Karpas-422 (cell line): ENCODE data around the genes TAF4, CABLES2 and RBBP8NL.

DNA sequence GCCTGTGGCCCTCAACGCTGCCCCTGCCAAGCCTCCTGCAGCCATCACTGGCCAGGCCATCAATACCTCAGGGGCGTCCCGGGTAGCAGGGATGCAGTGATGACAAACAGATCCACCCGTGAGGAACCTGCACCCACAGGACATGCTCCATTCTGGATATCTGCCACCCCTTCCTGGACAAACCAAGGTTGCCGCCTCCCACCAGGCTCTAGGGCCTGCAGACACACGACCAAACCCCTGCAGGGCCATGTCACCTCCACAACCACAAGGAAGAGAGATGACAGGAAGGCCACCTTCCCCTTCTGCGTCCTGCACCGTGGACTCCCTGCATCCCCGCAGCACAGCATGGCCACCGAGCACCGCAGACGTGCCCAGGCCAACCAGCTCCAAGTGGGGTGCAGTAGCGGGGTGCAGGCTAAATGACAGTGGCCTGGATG is 13.9 kb downstream of the TAF4 start:
- PRO-cap: no peak
- RAMPAGE, long total RNA: no peak

- PRO-cap: bidirectional peak, plus-strand start at chr20:62066054, minus-strand start at chr20:62065821
- RAMPAGE, long total RNA: no peak
Observed at GRCh38 chr20:62065478-62065994, at the start of gene TAF4. Gene TAF4 (minus strand): TSS chr20:62065881.

- PRO-cap: no peak
- RAMPAGE, long total RNA: no peak
Observed at GRCh38 chr20:62066847-62067700, 1.4 kb upstream of the TAF4 start.

DNA sequence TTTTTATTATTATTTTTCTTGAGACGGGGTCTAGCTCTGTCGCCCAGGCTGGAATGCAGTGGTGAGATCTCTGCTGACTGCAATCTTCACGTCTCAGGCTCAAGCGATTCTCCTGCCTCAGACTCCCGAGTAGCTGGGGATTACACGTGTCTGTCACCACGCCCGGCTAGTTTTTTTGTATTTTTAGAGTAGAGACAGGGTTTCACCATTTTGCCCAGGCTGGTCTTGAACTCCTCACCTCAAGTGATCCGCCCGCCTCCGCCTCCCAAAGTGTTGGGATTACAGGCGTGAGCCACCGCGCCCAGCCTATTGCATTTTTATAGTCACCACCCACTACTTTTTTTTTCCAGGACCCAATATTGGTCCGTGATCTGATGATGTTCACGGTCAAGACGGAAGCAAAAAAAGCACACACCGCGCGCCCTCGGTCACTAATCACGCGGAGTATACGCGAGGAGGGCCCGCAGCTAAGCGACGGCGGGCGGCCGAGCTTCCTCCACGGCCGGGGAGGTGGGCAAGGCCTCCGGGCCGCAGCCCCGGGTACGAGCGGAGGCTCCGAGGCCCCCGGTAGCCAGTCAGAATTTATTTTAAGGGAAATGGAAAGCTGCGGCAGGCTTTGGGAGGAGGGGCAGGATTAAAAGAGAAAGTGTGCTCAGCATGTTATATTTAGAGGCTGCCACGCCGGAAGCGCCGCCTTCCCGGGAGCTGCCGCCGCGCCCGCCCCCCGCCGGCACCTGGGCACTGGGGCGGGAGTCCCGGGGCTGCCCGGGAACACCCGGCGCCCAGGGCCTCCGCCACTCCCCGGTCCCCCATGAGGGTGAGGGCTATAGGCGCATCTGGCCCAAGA is 930 bp upstream of the LSM14B start:
- PRO-cap: no peak
- RAMPAGE, long total RNA: no peak

DNA sequence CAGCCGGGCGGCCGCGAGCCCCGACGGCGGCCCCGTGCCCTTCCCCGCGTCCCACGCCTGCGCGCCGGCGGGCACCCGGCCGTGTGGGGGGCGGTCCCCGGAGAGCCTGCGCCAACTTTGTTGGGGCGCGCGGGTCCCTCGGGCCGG is 302 bp downstream of the SS18L1 start:
- PRO-cap: no peak
- RAMPAGE, long total RNA: no peak

DNA sequence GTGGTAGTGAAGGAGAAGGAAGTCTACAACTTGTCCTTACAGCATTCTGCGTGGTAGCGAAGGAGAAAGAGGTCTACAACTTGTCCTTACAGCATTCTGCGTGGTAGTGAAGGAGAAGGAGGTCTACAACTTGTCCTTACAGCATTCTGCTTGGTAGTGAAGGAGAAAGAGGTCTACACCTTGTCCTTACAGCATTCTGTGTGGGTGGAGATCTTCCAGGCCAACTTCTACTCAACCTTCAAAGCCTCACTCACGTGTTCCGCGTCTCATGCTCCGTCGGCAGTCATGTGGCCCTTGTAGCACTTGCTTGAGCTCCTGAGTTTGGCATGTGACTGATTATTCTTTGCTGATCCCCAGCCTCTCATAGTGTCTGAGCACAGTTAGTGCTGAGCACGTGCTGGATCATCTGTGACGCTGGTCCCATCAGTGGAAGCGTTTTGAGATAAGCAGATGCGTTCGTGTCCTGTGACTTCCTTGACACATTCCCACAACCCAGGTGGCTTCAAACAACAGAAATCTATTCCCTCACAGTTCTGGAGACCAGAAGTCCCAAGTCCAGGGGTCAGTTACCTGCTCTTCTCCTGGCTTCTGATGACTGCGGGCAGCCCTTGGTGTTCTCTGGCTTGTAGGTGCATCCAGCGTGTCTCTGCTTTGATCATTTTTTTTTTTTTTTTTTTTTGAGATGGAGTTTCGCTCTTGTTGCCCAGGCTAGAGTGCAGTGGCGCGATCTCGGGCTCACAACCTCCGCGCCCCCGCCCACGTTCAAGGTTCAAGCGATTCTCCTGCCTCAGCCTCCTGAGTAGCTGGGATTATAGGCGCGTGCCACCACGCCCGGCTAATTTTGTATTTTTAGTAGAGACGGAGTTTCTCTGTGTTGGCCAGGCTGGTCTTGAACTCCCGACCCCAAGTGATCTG is 2.6 kb downstream of the SS18L1 start:
- PRO-cap: no peak
- RAMPAGE, long total RNA: no peak

DNA sequence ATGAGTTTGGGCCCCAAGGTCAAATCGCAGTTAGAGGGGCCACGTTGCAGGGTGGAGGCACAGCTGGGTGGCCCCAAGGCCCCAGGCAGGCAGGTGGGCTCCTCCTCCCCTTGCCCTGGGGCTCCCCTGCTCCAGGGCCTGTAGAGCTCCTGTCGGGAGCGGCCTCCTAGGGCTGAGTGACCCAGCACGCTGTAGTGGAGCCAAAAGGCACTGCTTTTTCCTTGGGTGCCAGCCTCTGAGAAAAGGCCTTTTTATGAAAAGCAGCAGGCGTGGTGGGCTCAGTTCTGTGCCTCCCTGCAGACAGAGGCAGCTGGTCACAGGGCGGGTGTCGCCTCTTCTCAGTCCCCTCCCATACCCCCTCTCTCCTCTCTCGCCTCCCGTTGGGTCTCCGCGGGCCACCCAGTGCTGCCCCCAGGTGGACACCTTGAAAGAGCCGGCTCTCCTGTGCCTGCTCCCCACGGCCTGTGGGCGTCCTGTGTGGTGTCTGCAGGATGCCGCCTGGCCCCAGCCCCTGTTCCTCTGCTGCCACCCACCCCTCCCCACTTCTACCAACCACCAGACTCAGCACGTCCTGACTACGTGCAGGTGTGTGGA is 13.2 kb downstream of the SS18L1 start:
- PRO-cap: no peak
- RAMPAGE, long total RNA: no peak

GRCh38 chr20:62234183-62234829 is 4.0 kb upstream of the OSBPL2 start:
- PRO-cap: no peak
- RAMPAGE, long total RNA: no peak

- PRO-cap: no peak
- RAMPAGE, long total RNA: no peak
Observed at GRCh38 chr20:62246791-62247333, 8.5 kb downstream of the OSBPL2 start.

DNA sequence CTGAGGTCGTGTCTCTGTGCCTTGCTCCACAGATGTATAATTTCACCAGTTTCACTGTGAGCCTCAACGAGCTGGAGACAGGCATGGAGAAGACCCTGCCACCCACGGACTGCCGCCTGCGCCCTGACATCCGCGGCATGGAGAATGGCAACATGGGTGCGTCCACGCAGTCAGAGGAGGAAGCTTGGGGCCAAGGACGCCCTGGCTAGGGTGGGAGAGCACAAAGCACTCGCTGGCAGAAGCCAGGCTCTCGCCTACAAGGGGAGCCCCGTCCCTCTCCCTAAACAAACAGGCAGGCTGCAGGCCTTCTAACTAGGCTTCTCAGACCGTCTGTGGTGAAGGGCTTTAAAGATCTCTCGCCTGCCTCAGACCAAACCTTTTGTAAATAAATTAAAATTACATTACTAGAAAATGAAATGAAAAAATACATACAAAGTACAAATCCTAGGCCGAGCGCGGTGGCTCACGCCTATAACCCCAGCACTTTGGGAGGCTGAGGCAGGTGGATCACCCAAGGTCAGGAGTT is 13.6 kb upstream of the ADRM1 start:
- PRO-cap: no peak
- RAMPAGE, long total RNA: no peak

- PRO-cap: no peak
- RAMPAGE, long total RNA: no peak
Observed at GRCh38 chr20:62324024-62324632, 21.3 kb downstream of the ADRM1 start.

GRCh38 chr20:62352193-62352692 is 14.9 kb downstream of the LAMA5 start:
- PRO-cap: no peak
- RAMPAGE, long total RNA: no peak

DNA sequence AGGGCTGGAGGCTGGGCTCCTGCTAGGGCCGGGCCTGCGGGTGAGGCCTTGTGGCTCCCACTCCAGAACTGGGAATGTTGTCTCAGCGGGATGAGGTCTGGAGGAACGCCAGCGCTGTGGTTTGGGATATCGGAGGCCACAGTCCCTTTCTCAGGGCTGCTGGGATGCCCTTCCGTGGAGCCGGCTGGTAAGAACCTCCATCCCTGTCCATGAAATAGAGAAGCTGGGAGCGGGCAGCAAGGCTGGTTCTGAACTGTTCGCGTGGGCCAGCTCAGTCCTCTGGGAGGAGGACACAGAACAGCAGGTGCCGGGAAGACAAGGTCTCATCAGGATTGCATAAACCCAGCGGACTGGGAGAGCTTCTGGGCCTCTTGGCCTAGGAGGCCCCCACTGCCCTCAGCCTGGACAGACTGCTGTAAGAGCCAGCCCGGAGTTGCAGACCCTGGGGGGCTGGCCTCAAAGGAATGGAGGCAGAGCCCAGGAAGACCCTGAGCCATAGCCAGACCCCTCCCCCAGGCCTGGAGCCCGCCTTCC is 3.3 kb upstream of the LAMA5 start:
- PRO-cap: no peak
- RAMPAGE, long total RNA: no peak

GRCh38 chr20:62406658-62407996 is at the start of gene CABLES2:
Gene CABLES2 (minus strand): TSS chr20:62407285.
- PRO-cap: unidirectional peak, minus-strand start at chr20:62407280; bidirectional peak, plus-strand start at chr20:62407450, minus-strand start at chr20:62407280; bidirectional peak, plus-strand start at chr20:62407743, minus-strand start at chr20:62407562
- RAMPAGE, long total RNA: no peak

- PRO-cap: no peak
- RAMPAGE, long total RNA: no peak
Observed at GRCh38 chr20:62427376-62428029, at the start of gene RBBP8NL. Gene RBBP8NL (minus strand): TSS chr20:62427539.

DNA sequence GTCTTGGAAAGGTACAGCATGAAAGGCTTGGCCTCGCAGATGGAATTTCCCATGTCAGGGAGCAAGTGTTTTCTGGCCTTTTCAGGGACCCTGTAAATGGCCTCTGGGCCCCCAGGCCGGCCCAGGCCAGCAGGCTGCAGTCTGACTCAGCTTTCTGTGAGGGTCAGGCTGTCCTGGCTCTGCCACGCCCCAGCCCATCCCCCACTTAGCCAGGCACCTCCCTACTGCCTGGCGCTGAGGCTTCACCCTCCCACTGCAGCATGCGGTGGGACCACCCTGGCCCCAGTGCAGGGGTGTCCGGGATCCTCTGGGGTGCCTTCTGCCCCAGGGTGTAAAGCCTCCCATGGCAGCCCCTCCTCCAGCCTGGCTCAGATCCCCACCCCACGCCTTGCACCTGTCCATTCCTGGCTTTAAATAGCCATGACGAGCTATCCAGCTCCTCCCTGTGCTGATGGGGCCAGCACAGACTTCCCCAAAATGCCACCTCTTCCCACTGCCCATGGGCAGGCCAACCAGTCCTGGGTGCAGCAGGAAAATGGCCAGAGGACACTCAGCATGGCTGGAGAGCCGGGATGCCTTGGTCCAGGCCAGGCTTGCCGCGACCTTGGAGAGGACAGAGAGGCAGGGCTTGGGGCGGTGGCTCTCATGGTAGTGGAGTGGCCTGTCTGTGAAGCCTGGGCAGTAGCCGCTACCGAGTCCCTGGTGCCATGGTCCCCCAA is 35.7 kb upstream of the GATA5 start:
- PRO-cap: no peak
- RAMPAGE, long total RNA: no peak

GRCh38 chr20:62533539-62534078 is 57.8 kb upstream of the GATA5 start:
- PRO-cap: no peak
- RAMPAGE, long total RNA: no peak

GRCh38 chr20:62536971-62537471 is 61.2 kb upstream of the GATA5 start:
- PRO-cap: no peak
- RAMPAGE, long total RNA: no peak

GRCh38 chr20:62617086-62617500 is 25.2 kb upstream of the SLCO4A1 start:
- PRO-cap: no peak
- RAMPAGE, long total RNA: no peak

GRCh38 chr20:62642799-62643184 is 489 bp downstream of the SLCO4A1 start:
- PRO-cap: no peak
- RAMPAGE, long total RNA: no peak